Mesenchymal stem cell of the bone marrow (primary cell): ENCODE measurements around the genes MED27 and OBP2B.

GRCh38 chr9:131705625-131706327 lies 34.1 kb downstream of the RAPGEF1 start:
- CAGE, long polyA plus RNA = no peak

- CAGE, long polyA plus RNA = no peak
Observed at GRCh38 chr9:131711982-131712343, 27.9 kb downstream of the RAPGEF1 start.

DNA sequence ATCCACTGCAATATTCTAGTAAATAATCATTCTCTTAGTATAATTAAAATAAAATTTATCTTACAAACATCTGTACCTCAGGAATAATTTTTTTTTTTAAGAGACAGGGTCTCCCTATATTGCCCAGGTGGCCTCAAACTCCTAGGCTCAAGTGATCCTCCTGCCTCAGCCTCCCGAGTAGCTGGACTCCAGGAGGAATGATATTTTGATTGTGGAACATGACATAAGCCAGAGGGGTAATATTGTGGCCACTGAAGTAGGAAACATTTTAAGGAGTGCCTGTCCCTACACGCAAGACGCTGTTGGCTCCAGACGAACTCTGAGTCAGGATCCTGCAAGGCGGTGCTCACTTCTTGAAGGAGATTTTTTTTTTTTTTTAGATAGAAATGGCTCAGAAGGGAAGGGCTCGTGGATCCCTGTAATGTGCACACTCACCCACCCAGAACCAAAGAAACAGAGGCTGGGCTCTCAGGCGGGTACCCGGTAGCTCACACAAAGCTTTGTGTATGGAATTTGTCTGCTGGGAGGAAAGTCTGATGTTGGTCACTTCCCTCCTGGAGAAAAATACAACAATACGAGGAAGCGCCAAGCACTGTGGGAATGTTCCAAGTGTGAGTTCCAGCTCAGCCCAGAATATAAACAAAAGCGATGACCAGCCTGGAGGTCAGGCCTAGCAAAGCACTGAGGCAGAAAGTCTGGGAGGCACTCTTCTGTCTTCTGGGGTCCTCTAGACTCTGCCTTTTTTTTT lies 25.7 kb downstream of the RAPGEF1 start:
- CAGE, long polyA plus RNA = no peak

DNA sequence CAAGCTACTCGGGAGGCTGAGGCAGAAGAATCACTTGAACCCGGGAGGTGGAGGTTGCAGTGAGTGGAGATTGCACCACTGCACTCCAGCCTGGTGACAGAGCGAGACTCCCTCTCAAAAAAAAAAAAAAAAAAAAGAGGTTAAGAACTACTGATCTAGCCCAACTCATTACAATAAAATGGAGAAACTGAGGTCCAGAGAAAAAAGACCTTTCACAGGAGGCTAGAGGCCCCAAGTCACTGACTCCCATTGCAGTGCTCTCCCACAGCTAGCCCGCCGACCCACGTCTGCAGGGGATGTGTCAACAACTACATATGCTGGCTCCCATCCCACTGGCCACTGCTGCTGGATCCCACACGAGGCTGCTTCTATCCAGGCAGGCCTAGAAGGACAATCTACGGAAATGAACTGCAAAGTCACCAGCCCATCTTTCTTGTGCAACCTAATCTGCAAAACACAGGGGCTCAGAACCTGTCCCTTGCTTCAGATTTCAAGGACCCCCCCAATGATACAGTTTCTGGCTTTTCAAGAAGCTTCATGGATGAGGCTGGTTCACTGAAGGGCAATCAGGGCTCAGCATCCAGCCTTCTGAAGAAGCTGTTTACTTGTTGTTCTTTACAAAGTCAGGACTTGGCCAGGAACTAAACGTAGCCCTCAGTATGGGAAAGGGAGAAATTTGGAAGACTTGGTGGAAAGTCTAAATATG lies 24.0 kb downstream of the RAPGEF1 start:
- CAGE, long polyA plus RNA = no peak

GRCh38 chr9:131731468-131732638 lies 8.0 kb downstream of the RAPGEF1 start:
- CAGE, long polyA plus RNA = no peak

DNA sequence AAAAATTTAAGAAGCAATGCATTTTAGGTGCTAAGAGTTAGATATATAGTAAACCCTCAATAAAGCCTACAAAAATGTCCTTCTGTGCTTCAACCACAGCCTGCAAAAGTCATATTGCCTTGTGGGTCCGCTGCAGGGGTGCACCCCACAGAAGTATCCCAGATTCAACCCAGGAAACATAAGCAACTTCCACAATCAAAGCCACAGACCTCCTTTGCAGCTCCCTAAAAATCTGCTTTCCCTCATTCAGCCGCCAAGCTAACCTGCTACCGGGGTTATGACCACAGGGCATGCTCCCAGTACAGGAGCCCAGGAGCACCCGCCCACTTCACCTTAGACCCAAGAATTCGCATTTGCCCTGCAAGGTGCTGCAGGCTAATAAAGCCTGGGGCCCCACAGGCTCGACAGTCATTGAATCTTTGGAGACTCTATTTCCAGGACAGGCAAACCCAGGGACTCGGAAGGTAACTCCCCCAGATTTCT lies 1.2 kb downstream of the RAPGEF1 start:
- CAGE, long polyA plus RNA = no peak

DNA sequence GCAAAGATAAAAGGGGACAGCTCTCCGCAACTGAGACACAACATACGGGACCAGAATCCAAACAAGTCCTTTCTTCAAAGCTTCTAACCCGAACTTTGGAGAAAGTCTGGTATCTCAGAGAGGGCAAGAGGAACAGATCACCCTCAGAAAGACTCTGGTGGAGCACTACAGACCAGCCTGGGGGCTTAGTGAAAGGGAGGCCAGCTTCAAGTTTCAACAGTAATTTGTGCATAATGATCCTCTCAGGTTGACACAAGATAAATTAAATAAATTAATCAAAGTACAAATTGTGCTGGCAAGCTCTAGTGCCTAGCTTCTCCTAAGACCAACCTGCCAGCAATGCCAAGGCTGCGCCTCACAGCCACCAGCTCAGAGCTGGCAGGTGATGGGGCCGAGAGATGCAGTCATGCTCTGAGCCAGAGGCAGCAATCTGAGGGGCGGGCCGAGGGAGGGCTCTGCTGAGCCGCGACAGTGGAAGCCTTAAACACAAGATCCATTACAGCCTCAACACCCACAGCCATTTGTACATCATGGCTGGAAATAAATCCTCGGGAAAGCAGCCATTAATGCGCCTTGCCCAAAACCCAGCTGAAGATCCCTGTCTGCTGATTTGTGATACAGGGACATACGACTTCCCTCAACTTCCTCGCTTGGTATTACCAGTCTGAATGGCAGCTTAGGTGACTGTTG lies 20.4 kb downstream of the MED27 start:
- CAGE, long polyA plus RNA = no peak

DNA sequence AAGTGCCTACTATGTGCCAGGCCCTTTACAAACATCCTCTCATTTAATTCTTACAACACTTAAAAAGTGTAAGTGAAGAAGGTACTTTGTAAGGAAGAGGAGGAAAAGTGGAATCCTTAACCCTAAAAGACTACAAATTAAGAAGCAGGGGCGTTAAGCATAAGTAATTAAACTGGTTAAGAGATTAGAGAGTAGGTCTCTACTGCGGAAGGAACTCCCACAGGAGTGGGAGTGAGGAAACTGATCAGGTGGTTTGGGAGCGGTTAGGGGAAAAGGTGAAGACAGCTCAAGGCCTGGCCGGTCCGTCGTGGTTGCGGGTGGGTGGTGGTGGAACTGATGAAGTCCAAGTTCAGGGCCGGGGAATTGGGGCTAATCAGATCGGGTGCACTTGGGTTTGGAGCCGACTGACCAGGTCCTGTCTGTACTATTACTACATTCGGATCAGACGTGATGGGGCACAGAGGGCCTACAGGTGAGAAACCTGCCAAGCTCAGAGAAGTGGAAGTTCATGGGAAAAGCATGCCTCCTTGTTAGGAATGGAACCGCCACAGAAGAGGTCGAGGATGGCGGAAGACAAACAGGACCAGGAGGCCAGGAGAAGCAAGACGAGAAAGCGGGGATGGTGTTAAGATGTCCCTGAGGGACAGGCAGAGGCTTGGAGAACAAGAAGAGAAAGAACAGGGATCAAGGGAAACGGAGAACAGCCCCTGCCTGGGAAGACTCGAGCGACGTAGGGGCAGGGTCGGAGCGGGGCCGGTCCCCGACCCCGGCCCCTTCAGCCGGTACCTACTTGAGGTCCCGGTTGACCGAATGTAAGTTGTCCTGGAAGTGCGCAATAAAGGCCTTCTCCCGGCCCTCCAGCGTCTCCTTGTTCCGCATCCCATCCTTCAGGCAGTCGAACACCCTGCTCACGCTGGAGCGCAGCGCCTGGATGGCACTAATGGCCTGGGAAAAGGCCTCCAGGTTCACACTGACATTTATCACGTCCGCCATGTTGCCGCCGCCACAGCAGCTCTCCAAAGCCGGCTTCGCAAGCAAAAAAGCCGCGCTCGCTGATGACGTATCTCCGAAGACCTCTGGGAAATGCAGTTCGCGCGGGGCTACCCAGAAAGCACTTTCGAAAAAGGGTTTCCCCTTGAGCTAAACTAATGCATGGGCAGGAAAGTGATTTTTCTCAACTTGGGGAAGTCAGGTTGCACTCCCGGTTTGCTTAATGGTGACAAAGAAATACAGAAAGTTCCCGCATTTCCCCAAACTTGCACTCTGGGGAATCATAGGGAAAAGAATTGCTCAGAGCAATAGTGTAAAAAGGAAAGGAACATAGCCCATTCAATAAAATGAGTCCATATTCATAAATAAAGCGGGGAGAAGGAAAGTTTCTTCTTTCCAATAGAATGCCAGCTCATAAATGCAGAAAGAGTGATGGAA lies at the start of gene MED27:
Gene MED27 (minus strand): TSS at position 1,016 of the 1,428 bp plus-strand sequence.
- CAGE, long polyA plus RNA = no peak

DNA sequence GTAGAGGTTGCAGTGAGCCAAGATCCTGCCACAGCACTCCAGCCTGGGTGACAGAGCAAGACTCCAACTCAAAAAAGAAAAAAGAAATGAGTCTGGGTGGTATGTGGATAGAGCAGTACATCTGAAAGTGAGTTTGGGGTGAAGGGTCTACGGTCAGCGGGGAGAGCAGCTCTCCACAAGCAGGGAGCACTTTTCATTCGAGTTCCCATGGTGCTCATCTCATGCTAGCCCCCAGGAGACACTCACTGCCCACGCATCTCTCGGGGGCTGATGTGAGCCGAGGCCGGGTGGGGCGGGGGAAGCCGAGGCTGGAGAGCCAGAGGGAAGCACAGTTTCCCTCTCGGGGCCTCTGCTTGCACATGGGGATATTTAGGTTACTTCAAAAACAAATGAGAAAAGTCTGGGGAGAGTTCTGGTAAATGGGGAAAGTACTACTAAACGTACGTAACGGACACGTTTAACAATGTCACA lies 34.1 kb upstream of the NTNG2 start:
- CAGE, long polyA plus RNA = no peak

GRCh38 chr9:132141083-132142407 lies 20.3 kb upstream of the NTNG2 start:
- CAGE, long polyA plus RNA = no peak

- CAGE, long polyA plus RNA = no peak
Observed at GRCh38 chr9:132161001-132161861, 627 bp upstream of the NTNG2 start.

GRCh38 chr9:132945224-132945770 lies 881 bp upstream of the TSC1 start:
- CAGE, long polyA plus RNA = no peak

DNA sequence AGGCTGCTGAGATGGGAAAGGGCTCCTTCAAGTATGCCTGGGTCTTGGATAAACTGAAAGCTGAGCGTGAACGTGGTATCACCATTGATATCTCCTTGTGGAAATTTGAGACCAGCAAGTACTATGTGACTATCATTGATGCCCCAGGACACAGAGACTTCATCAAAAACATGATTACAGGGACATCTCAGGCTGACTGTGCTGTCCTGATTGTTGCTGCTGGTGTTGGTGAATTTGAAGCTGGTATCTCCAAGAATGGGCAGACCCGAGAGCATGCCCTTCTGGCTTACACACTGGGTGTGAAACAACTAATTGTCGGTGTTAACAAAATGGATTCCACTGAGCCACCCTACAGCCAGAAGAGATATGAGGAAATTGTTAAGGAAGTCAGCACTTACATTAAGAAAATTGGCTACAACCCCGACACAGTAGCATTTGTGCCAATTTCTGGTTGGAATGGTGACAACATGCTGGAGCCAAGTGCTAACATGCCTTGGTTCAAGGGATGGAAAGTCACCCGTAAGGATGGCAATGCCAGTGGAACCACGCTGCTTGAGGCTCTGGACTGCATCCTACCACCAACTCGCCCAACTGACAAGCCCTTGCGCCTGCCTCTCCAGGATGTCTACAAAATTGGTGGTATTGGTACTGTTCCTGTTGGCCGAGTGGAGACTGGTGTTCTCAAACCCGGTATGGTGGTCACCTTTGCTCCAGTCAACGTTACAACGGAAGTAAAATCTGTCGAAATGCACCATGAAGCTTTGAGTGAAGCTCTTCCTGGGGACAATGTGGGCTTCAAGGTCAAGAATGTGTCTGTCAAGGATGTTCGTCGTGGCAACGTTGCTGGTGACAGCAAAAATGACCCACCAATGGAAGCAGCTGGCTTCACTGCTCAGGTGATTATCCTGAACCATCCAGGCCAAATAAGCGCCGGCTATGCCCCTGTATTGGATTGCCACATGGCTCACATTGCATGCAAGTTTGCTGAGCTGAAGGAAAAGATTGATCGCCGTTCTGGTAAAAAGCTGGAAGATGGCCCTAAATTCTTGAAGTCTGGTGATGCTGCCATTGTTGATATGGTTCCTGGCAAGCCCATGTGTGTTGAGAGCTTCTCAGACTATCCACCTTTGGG lies 10.8 kb upstream of the GTF3C5 start:
- CAGE, long polyA plus RNA = no peak

DNA sequence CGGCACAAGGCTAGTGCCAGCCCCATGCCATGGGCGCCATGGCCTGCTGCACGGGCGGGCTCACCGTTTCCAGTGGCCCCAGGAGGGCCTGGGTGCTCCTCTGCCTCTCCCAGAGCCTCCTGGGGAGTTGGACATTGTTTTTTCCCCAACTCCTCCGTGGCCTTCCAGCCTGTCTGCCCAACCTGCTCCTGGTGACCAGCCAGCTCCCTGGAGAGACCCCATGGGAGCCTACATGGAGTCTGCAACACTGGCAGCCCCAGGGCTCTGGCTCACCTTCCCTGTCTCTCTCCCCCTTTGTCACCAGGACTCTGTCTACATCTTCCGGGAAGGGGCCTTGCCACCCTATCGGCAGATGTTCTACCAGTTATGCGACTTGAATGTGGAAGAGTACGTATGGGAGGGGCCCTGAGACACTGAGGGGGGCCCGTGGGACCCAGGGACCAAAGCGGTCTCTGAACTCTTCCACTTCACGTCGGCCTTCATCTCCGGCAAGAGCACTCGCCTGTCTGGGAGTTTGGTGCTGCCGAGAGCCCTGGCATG lies 6.0 kb upstream of the CEL start:
- CAGE, long polyA plus RNA = no peak

DNA sequence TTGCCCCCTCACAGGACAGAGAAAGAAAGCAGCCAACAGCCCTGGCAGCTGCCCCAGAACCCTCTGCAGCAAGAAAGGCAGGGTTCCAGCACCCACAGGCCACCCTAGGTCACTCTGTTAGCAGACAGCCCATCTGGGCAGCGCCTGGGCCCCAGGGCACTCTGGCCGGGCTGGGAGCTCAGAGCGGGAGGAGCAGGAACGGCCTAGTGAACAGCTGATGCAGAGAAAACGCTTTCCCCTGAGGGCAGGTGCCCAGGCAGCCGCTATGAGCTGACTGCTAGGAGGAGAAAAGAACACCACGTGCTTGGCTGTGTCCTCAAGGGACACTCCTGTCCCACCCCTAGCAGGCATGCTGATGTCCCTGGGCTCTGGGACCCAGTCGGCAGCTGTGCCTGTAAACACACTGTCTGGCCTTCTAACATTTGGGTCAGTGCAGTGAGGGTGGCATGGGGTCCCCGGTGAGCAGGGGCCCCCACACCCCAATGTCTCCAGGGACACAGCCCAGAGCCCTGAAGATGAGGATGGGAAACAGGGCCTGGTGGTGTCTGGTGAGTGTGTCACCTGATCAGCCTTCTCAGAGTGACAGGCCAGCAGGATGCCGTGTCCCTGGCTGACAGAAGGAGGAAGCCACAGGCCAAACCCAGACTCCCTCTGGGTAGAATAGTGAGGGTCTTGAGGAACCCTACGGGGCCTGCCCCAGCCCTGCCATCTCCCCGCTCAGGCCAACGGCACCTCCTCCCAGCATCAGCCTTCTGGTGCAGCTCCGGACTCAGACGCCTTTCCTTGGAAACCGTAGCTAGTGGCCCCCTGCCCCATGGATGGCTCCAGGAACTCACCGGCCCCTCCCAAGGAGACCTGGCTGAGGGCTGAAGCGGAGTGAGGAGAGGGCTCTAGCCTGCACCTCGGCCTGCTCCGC lies 6.3 kb downstream of the RALGDS start:
- CAGE, long polyA plus RNA = no peak

GRCh38 chr9:133117204-133118506 lies 3.4 kb downstream of the RALGDS start:
- CAGE, long polyA plus RNA = no peak

DNA sequence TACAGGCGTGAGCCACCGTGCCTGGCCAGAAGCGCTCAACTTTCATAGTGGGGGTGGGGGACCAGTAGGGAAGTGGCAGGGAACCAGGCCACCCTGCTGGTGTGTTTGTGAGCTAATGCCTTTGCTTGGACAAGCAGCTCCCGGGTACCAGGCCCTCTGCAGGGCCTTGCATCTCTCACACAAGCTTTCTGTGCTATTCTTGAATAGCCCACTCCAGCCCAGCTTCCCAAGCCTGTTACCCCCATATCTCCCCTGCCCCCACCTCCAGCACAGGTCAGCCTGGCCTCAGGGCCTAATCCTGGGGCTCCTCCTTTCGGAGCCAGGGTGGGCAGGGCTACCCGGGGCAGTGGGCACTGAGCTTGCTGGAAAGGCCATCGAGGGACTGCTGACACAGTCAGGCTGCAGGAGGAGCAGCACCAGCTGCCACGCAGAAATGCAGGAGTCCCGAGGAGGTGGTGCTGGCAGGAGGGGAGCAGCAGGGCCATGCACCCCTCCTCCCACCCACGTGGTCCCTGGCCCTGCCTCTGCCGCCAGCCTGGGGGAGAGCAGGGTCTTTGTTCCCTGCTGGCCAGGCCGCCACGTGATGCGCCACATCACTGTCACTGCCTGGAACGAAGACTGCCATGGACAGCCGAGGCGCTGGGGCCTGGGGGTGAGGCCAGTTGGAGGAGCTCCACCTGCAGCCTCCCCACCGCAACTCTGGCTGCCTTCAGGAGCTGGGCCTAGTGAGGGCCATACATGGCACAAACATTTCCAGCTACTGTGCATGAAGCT lies 12.1 kb upstream of the RALGDS start:
- CAGE, long polyA plus RNA = no peak

- CAGE, long polyA plus RNA = no peak
Observed at GRCh38 chr9:133137773-133138378, 16.8 kb upstream of the RALGDS start.

DNA sequence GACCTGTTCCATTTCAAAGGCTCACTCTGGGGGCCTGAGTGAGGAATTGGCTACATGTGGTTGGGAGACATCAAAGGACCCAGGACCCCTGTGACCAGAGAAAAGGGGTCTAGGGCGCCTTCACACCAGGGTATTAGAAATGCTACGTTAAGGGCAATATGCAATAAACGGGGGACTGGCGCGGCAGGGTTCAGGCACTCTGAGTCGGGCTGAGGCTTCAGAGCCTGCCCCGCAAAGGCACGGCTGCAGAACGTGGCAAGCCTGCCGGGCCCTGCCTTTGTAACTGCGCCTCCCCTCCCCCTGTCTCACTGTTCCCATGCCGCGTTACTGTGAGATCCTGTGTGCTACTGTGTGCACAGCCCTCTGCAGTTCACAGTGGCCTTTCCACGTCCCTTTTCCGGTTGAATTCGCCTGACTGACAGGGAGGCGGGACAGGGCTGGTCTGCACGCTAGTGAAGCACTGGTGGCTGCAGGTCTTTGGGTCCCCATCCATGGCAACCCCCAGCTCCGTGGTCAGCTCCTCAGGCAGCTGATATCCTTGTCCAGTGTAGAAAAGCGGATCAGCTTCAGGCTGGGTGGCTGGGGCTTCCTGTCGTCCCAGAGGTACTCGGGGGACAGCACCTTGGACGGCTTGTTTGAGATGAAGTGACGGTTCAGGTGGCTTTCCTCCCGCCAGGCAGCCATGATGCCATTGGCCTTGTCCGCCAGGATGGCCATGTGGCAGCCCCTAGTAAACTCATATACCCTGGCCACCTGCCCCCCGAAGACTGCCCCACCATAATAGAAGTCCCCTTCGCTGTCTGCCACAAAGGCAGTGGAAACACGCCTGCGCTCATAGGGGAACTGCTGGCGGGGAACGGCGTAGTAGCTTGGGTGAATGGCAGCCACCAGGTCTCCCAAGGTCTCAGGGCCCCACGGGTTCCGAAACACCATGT lies 10.4 kb downstream of the GBGT1 start:
- CAGE, long polyA plus RNA = no peak

DNA sequence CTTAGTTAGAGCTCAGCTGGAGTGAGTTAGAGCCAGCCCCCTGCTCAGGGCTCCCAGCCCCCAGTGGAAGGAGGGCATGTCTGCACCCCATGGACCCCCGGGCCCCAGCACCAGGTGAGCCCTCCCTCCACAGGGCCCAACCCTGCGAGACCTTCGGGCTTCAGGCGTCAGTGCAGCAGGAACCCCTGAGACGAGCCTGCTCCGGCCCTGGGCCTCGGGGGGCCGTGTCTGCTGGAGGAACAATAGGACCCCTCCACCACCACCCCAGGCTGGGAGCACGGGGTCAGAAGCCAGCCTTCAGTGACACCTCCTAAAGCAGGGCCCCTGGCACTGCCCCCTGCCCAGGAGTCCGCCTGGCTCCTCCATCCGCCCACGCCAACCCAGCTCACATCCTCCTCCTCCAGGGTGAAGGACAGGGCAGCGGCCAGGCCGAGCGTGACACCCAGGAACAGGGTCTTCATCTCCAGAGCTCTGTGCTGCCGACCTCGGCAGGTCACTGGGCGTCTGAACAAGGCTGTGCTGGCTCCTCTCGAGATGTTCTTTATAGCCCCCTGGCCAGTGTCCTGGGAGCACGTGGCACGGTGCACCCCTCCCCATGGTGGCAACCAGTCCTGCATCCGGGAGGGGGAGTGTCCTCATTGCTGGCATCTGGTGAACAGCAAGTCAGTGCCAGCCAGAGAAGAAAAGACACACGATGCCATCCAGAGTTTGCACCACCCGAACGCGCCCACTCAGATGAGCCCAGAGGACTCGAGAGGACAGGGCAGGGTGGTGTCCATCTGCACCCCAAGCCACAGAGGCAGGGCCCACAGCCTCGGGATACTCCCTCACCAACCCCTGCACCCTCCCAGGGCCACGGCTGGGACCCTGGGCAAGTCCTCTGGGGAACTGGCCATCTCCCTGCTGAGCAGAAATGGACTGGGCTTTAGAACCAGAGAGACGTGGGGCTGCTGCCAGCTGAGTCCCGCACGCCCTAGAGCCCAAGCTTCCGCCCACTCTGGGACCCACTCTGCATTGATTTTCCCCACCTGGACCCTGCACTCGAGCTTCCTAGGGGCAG lies at the start of gene OBP2B:
Gene OBP2B (minus strand): TSS at position 512 of the 1,060 bp plus-strand sequence.
- CAGE, long polyA plus RNA = no peak